Left lung (tissue), 1 donor: ENCODE measurements around a stretch of chr19.

GRCh38 chr19:13014548-13015006 lies 19.3 kb downstream of the NFIX start:
- PRO-cap, result no peak

- PRO-cap, result no peak
Observed at GRCh38 chr19:13019791-13020386, 24.6 kb downstream of the NFIX start.

GRCh38 chr19:13037175-13037691 lies 42.0 kb downstream of the NFIX start:
- PRO-cap, result no peak

DNA sequence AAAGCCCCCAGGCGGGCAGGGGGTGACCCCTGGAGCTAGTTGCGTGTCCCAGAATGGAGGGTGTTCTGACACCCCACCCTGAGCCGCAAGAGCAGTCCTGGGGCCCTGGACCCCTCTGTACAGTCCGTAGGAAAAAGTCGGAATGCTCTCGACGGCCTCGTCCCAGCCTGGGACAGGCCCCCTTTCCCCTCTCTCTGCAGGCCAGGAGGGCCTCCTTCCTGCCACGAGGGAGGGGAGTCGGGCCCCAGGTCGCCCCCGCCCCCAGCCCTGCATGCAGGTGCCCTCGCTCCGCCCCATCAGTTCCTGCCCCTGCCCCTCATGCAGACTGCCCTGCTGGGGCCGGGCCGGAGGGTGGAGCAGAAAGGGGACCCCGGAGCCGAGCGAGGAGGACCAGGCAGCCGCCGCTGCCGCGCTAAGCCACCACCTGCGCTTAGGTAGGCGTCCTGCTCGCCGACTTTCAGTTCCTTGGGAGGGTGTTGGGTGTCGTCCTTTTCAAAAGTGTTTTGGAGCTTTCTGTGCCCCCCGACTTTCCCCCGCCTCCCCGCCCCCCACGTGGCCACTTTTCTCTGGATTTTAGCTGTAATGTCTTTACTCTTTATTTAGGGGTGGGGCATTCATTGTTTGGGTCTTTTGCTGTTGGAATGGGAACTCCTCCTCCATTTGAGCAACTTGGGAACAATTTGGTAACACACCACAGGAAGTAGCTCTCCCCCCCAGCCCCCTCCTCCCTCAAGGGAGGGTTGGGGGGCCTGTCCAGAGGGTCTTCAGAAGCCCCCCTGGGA lies 7.2 kb downstream of the LYL1 start:
- PRO-cap, result bidirectional peak, plus-strand start at position 359 of the sequence, minus-strand start at position 120 of the sequence

- PRO-cap, result bidirectional peak, plus-strand start at chr19:13098666, minus-strand start at chr19:13098375
Observed at GRCh38 chr19:13098260-13098792, 4.3 kb downstream of the LYL1 start.

DNA sequence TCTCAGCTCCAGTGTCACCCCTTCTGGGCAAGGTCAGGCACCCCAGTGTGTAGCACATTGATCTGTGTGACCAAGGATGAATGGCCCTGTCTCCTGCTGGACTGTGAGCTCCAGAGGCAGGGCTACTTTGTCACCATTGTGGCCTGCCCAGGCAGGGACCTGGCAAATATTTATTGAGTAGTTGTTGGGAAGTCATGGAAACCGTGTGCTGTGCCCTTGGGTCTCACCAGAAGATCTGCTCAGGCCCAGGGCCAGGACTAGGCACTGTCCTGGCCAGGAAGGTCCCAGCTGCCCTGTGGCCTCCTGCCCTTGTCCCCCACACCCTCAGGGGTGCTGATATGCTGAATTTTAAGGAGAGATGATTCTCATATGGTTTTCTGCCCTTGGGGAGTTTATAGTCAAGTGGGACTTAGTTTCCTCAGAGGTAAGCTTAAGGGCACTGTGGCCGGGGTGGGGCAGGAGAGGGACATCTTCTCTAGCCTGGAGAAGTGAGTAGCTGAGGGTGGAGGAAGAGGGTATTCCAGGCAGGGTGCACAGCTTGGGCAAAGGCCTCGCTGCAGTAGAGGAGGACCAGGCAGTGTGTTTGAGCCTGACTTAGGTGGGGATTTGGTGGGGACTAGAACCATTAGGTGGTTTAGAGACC lies 10.7 kb downstream of the NACC1 start:
- PRO-cap, result no peak

DNA sequence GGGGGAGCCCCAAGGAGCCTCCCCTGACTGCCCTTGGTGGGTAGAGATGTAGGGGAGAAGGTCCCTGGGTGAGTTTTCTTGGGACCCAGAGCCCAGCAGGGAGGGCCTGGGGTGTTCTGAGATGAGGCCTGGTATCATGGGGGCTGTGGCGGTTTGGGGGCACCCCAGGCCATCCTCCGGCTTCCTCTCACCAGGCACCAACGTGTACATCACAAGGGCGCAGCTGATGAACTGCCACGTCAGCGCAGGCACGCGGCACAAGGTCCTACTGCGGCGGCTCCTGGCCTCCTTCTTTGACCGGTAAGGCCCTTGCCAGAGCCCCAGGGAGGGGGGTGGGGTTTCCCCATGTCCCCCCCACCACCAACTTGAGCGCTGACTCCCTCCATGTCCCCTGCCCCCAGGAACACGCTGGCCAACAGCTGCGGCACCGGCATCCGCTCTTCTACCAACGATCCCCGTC lies 13.1 kb downstream of the STX10 start:
- PRO-cap, result no peak

GRCh38 chr19:13149322-13149634 lies 897 bp downstream of the STX10 start:
- PRO-cap, result no peak

DNA sequence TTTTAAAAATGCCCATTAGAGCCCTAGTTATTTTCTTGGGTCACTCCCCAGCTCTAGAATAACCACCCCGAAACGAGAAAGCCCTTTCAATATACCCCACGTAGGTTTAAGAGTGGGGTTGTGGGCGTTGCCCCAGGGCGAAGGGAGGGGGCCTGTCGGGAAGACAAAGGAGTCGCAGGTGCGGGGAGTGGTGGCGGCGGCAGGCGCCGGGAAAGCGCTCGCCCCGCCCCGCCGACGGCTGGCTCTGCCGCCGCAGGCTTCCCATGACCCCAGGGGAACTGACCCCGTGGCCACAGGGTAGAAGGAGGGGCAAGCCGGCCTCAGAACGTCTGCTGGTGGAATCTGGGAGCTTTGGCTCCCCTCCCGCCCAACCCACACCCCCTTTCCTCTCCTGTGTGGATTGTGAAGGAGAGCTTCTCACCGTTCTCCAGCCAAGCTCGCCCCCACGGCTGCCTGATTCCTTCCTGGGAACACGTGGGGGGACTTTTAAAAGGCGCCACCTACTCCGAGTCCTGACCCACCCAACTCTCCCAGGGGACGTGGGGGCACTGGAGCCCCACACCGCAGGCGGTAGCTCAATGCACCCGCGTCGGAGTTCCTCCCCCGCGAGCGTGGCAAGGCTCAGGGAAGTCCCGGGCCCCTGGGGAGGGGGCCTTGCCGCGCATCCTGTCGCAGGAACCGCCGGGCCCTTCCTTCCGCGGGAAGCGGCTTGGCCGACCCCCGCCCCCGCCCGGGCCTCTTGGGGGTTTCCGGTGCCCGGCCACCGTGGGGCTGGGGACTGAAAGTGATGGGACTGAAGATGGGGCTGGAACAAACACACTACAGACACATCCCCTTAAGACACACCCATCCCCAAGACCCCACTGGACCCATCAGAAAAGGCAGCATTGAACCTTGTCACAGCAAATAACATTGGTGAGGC lies 5.5 kb downstream of the IER2 start:
- PRO-cap, result bidirectional peak, plus-strand start at position 328 of the sequence, minus-strand start at position 246 of the sequence; bidirectional peak, plus-strand start at position 785 of the sequence, minus-strand start at position 601 of the sequence

GRCh38 chr19:13398765-13399153 lies 107.5 kb downstream of the CACNA1A start:
- PRO-cap, result no peak

DNA sequence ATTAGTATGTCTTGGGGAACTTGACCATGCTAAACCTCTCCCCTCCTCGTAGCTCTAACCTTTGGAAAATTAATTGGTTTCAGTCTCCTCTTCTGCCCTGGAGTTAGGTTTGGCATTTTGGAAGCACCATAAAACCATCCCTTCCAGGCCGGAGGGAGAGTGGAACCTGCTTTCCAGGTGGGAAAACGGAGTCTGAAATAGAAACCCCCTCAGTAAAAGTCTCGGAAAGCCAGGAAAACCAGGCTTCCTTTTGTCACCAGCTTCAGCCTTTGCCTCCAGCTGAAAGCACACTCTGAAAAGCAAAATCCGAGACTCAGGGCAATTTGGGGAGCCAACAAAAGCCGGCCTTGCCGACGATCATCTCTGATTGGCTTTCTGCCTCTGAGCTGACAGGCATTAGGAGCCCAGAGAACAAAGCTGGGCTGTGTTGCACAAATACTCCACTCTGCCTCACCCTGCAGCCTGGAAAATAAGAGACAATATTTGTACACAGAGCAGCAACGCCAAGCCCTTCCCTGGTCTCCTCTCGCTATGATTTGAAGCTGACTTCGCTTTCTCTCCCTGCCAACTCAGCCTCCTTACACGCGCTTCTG lies 47.0 kb downstream of the CACNA1A start:
- PRO-cap, result no peak

DNA sequence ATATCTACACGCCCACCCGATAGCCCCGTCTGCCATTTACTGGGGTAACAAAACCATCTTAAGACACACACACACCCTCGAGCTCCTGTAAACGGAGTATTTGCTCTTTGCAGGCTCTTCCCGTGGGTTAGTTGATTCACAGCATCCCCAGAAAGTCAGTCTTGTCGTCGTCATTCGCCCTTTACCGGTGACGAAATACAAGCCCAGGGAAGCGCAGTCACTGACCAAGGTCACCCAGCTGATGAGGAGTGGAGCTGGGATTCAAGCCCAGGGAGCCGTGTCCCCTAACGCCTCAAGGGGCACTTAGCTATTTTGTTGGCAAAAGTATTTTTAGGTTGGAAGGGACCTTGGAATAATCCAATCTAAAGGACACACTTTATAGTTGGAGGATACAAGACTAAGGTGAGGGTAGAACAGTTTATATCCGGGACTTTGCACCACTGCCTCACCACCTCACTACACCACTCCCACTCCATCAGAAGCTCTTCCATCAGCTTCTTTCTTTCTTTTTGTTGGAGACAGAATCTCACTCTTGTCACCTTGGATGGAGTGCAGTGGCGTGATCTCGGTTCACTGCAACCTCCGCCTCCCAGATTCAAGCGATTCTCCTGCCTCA lies 919 bp downstream of the YJU2B start:
- PRO-cap, result no peak

GRCh38 chr19:13755003-13755275 lies 7.2 kb downstream of the YJU2B start:
- PRO-cap, result no peak

DNA sequence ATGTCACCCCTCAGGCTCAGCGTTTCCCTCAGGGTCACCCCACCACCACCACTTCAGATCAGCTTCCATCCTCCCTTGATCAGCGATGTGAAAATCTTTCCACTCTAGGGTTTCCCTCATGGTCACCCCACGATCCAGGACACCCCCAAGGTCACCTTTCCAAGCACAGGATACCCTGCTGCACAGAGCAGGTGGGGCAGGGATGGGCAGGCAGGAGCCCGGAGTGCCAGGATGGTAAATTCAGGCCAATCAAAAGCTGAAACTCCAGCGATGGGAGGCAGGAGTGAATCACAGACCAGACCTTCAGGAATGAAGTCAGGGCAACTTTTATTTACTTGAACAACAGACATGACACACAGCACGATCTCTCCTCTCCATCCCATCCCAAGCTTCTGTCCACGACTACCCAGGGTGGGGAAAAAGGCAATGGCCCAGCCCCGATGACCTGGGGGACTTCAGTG lies 39.0 kb downstream of the ZSWIM4 start:
- PRO-cap, result unidirectional peak, minus-strand start at position 52 of the sequence

- PRO-cap, result no peak
Observed at GRCh38 chr19:13844056-13844769, 32.7 kb upstream of the NANOS3 start.

GRCh38 chr19:13847642-13848222 lies 29.2 kb upstream of the NANOS3 start:
- PRO-cap, result bidirectional peak, plus-strand start at chr19:13847865, minus-strand start at chr19:13847782

- PRO-cap, result no peak
Observed at GRCh38 chr19:13863990-13864426, 12.9 kb upstream of the NANOS3 start.

DNA sequence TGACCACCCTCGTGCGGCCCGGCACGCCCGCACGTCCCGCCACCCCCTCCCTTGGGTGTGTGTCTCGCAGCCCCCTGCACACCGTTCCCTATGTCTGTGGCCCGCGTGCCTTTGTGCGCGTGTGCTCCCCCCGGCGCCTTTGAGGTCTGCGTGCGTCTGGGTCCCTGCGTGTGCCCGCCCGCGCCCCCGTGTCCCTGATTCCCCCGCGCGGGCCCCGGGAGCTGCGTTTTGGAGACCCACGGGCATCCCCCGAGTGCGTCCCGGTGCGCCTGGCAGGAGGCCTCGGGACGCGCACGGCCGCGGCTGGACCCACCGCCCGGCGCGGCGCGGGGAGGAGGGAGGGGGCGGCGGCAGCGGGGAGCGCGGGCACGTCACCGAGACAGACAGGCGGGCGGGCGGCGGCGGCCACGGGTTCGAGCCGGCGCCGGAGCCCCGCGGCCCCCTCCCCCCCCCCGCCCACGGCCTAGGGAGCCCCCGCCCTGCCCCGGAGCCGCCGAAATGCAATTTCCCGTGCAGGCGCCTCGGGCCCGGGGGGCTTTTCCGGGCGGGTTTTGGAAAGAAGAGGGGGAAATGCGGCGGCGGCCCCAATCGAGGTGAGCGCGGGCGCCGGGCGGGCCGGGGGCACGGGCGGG lies 12.0 kb upstream of the NANOS3 start:
- PRO-cap, result no peak

- PRO-cap, result unidirectional peak, plus-strand start at chr19:13873007
Observed at GRCh38 chr19:13872373-13873619, 4.1 kb upstream of the NANOS3 start.

GRCh38 chr19:13934640-13935525 lies 3.3 kb downstream of the PODNL1 start:
- PRO-cap, result no peak